Measurements from ENCODE around the gene DYNC2LI1.

DNA sequence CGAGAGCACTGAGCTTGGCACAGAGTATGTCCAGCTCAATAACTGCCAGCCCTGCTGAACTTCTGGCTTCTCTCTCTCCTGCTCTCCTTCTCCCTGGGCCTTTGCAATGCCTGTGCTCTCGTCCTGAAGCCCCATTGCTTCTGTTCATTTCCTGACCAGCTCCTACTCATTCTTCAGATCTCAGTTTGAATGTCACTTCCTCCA is 113.7 kb upstream of the HAAO start:
- RRBS: no CpG with 5 or more reads among the region's 2 CpGs

GRCh38 chr2:43013816-43014420 is 212.5 kb downstream of the ZFP36L2 start:
- RRBS: no CpG with 5 or more reads among the region's 4 CpGs

- RRBS: no CpG with 5 or more reads among the region's 4 CpGs
Measured at GRCh38 chr2:43041759-43042084, 184.7 kb downstream of the ZFP36L2 start.

- RRBS: 32% methylated on average over 6 of the region's 12 CpGs
Measured at GRCh38 chr2:43100378-43100731, 126.1 kb downstream of the ZFP36L2 start.

DNA sequence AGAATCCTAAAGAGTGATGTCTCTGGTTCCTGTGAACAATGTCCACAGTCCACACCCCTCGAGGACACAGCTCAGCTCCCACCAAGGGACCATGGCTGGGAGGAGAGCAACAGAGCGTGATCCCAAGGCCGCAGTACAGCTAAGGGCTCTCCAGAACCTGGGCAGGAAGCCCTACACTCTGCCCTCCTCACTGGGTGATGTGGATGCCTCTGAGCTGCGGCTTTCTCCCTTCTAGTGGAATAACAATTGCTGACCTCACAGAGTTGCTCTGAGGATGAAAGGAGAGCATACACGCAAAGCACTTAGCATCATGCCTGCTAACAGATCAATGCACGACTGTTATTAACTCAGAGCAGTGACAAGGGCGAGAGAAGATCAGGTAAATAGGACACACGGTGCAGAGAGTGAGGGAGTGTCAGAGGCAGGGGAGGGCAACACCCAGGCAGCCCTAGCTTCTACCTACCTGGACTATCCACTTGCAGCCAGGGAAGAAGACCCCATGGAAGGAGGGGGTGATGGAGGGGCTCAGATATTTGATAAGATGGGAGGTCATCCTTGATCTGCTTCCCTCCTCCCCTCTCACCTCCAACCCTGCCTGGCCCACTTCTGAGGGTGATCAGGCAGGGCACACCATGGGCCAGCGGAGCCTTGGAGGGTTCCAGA is 74.1 kb downstream of the ZFP36L2 start:
- RRBS: no CpG with 5 or more reads among the region's 9 CpGs

GRCh38 chr2:43193247-43193622 is 33.2 kb downstream of the ZFP36L2 start:
- RRBS: no CpG with 5 or more reads among the region's 7 CpGs

DNA sequence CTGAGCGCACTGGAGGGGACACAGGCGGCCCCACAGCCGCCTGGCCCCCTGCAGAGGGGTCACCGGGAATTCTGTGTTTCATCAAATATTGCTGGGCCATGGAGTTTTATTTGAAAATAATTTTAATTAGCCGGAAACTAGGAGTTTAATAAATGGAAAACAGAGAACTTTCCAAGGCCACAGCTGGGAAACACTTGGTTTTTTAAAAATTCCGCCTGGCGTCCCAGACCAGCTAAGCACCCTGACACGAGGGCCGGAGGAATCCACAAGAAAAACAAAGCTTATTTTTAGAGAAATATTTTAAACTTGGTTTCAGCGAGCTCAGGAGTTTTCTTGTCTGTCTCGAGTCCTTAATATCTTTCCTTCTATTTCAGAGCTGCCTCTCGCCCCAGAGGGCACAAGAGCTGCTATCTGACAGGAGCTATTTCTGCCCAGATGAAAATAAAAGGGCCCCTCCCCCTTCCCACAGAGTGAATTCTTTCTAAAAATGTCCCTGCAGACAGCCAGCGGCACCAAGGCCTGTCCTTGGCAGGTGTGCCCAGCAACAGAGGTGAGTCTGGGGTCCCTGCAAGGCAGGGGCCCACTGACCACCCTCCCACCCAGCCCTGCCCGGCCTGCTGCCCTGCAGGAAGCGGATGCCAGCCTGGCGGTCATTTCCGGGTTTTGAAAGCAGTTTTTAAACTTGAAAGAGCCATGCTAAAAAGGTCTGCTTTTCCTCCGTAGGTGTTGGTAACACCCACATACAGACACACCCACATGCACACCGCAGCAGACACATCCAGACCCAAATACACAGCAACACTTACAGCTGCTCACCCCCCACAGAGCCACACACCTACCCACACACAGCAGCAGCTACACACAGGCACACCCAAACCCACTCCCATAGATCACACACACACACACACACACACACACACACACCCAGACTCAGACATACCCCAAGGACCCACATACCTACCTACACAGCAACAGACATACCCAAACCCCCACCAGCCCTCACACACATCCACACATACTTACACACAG is 7.9 kb downstream of the ZFP36L2 start:
- RRBS: 37% methylated on average over 8 of the region's 19 CpGs

- RRBS: no CpG with 5 or more reads among the region's 3 CpGs
Measured at GRCh38 chr2:43408095-43408559, 181.7 kb upstream of the ZFP36L2 start.

DNA sequence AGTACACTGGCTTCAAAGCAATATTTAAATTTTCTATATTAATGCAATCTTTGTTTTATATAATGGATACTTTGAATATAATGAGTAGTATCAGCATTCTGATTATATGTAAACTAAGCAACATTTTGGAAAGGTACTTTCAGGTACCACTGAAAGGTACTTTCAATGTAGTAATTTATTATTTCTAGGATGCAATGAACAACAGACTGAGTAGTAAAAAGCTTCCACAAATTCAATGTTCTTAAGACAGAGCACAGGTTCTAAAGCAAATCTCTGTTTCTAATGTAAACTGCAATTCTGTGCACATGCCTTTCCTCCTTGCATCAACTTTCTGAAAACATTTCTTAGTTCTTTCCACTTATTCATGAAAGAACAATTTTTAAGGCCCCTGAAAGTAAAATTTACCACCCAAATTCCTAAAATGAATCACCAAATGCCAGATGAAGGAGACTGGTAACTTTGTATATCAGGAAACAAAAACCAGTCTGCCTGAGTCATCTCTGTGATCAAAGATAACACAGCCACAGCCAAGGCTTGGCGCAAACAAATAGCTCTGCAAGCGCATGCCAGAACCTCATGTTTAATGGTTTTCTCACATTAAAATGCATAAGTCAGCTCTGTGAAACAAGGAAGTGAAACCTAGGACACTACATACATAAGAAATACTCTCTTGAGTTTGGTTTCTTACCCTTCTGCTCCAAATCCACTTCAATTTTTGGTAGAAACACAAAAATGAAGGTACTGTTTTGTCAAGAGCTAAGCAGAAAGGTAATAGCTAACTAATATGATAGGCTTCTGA is 169.5 kb downstream of the THADA start:
- RRBS: no CpG with 5 or more reads among the region's 2 CpGs

DNA sequence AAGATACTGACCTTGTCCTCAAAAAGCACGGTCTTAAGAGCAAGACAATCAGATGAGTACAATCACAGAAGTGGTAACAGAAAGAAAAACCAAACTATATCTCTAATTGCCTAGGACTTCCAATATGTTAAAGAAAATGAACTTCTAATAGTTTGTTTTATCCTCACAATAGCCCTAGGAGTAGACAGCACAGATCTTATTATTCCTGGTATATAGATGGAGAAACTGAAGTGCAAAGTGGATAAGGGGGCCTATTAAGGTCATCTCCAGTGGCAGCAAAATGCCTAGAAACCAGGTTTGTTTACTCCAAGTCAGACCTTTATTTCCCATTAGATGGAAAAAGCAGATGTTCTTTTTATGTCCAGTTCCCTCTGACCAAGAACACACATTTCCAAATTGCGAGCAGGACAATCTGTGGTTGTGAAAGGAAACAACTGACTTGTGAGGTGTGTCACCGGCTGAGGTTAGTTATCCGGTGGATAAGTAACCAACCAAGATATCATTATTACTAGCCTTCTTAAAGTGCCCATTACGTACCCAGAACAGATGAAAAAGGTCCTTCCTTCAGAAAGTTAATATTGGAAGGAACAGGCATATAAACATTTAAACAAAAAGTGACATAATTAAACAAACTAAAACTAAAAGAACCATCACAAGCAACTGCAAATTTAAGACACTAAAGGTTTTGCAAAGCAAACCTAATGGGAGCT is 113.0 kb downstream of the THADA start:
- RRBS: no CpG with 5 or more reads among the region's 5 CpGs

GRCh38 chr2:43636593-43636883 is 522 bp upstream of the PLEKHH2 start:
- RRBS: no CpG with 5 or more reads among the region's 10 CpGs

DNA sequence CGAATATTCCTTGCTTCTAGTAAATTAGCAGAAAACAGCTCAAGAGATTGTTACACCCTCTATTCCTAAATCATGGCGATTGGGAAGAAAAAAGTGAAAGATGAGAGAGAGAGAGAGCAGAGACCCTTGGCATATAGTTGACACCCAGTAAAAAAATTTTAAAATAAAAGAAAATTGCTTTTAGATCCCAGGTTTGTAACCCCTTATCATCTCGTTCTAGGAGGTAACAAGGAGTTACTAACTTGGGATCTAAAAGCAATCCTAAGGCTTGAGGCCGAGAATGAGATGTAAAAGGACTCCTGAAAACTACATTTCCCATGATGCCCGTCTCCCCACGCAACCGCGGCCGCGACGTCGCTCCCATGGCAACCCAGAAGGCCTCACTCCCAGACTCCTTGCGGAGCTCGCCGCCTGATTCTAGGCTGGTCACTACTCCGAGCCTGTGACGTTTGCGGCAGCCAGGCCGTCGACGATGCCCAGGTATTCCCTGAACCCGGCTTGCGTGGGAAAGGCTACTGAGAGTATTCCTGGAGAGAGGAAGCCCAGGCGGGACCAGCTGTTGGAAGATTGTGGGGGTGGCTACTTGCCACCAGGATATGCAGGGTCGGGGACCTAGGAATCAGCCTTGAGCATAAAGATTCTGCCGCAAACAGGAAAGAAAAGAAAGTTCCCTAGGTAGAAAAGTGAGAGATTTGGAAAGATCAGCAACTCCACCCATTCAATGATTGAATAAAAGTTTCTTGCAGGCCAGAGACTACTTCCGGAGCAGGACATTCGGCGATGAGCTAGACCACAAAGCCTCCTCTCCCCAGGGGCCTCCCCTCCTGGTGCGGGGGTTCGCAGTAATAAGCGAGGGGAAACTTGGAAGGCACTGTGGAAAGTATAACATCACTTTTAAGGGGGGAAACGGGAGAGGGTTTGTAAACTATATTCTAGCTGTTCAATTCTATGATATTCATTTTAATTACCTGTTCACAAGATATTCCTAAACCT is at the start of gene DYNC2LI1:
DYNC2LI1 (plus strand) TSS at position 373 of the 993 bp plus-strand sequence.
- RRBS: no CpG with 5 or more reads among the region's 33 CpGs

GRCh38 chr2:43958371-43959429 is 37.1 kb downstream of the LRPPRC start:
- RRBS: no CpG with 5 or more reads among the region's 6 CpGs

GRCh38 chr2:44351386-44352185 is 9.7 kb downstream of the PREPL start:
- RRBS: no CpG with 5 or more reads among the region's 4 CpGs

GRCh38 chr2:44362372-44363042 is 760 bp downstream of the CAMKMT start:
- RRBS: no CpG with 5 or more reads among the region's 25 CpGs

DNA sequence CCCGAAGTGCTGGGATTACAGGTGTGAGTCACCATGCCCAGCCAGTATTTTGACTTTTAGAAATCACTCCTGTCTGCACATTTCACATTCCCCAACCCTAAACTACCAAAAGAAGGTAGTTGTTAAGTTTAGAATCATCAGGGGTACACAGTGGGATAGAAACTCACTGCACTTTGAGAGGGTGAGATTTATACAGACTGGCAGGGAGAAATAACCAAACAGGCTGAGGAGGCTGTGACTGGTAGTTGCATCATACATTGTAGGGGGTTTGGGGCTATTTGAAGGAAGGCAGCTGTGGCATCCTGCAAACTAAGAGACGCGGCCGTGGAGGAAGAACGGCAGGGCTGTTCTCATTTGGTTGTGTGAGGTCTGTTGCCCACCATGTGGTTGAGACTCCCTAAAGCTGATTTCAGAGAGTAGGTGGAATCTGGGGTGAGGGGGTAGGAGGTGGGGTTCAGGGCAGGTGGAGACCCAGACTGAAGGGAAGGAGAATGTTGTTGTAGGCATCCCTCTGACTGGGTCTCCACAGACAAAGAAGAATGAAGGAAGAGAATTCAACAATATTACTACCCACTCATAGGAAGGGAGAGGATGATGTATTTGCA is 170.8 kb upstream of the SIX2 start:
- RRBS: no CpG with 5 or more reads among the region's 5 CpGs

DNA sequence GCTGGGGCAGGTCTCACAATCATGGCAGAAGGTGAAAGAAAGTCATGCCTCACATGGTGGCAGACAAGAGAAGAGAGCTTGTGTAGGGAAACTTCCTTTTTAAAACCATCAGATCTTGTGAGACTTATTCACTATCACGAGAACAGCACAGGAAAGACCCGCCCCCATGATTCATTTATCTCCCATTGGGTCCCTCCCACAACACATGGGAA is 183.2 kb upstream of the SIX2 start:
- RRBS: no CpG with 5 or more reads among the region's 2 CpGs

- RRBS: no CpG with 5 or more reads among the region's 5 CpGs
Measured at GRCh38 chr2:45433189-45434000, 177.7 kb downstream of the SRBD1 start.

DNA sequence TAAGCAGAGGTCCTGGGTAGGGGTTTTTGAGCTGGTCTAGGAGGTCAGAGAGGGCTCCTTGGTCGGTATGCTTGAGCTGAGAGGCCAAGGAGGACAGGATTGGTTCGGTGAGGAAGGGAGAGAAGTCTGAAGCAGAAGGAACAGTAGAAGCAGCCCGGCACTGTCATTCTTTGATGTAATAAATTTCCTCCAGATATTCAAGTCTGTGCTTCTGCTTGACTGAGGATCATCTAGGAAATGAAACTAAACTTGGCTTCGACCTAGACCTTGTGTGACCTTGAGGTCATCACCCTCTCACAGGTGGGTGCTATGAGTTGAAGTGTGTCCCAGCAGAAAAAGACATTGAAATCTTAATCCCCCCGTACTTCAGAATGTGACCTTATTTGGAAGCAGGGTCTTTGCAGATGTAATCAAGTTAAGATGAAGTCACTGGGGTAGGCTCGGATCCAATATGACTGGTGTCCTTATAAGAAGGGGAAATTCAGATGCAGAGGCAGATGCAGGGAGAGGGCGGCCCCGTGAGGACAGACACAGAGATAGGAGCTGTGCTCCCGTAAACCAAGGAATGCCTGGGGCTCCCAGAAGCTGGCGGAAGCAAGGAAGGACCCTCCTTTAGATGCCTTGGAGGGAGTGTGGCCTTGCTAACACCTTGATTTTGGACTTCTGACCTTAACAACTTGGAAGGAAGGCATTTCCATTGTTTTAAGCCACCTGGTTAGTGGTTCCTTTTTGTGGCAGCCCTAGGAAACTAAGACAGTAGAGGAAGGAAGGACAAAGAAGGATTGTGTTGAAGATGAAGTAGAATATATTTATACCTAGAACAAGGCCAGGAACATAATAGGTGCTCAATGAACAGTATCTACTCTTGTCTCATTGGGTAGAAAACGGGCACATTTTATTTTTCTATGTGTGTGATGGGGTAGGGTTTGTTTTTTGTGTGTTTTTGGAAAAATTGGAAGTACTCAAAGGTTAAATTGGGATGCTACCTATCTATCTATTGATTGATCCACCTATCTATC is 49.2 kb downstream of the PRKCE start:
- RRBS: no CpG with 5 or more reads among the region's 11 CpGs

GRCh38 chr2:45919382-45920144 is 268.1 kb downstream of the PRKCE start:
- RRBS: no CpG with 5 or more reads among the region's 7 CpGs

All from hTERT-HM (cell line).